Frontal cortex (tissue), 2 donors: ENCODE measurements around the gene MFAP2.

- RAMPAGE, long total RNA: no peak
Measured at GRCh38 chr1:16432777-16433551, 4.3 kb downstream of the SPATA21 start.

DNA sequence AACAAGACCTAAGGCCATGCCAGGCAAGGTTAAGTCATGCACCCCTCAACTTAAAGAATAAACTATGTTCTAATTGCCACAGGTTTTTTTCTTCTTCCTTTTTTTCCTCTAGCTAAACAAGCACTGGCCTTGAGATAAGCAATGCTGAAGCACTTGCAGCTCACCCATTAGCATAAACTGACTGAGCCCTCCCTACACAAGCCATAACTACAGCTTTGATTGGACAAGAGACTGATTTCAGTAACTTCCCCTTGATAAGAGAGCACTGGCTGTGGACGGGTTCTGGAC lies 99.9 kb downstream of the NECAP2 start:
- RAMPAGE, long total RNA: no peak

- RAMPAGE, long total RNA: no peak
Measured at GRCh38 chr1:16618698-16619499, 178.4 kb downstream of the NECAP2 start.

GRCh38 chr1:16866966-16867318 lies 54.8 kb upstream of the CROCC start:
- RAMPAGE, long total RNA: no peak

DNA sequence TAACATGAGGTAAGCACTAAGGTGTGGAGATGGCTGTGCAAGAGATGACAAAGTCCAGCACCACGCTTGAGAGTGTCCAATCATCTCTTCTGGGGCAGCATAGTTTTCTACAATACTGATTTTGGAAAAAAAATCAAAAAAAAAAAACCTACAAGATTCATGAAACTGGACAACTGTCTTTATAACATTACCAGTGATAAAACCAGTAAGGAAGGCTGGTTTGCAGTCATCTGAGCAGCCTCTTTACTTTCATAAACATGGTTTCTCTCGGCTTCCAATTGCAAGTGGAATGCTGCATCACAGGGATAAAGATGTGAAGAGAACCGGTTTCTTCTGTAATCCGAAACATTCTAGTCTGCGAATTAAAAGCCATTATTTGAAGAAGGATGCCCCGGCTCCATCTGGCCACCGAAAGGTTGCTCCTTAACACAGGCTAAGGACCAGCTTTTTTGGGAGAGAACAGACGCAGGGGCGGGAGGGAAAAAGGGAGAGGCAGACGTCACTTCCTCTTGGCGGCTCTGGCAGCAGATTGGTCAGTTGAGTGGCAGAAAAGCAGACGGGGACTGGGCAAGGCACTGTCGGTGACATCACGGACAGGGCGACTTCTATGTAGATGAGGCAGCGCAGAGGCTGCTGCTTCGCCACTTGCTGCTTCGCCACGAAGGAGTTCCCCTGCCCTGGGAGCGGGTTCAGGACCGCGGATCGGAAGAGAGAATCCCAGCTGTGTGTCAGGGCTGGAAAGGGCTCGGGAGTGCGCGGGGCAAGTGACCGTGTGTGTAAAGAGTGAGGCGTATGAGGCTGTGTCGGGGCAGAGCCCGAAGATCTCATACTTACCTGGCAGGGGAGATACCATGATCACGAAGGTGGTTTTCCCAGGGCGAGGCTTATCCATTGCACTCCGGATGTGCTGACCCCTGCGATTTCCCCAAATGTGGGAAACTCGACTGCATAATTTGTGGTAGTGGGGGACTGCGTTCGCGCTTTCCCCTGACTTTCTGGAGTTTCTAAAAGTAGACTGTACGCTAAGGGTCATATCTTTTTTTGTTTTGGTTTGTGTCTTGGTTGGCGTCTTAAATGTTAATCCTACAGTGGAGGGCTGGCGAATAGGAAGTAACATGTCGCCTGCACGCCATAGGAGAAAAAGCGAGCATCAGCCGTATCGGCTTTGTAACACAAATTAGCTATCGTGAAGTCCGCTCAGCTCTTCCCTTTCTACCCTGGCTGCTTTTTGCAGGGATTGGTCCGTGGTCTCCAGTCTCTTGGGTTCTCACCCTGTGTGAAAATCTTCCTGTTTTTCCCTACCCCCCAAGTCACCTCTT lies 26.1 kb upstream of the CROCC start:
- RAMPAGE, long total RNA: no peak

- RAMPAGE, long total RNA: no peak
Measured at GRCh38 chr1:16896473-16897106, 25.1 kb upstream of the CROCC start.

- RAMPAGE, long total RNA: start-site peak on the minus strand at chr1:16980614-16980686, 188 and 444 reads in 2 replicates
Measured at GRCh38 chr1:16979787-16980990, at the start of gene MFAP2. TSS of gene MFAP2 (minus strand) at chr1:16980620.

DNA sequence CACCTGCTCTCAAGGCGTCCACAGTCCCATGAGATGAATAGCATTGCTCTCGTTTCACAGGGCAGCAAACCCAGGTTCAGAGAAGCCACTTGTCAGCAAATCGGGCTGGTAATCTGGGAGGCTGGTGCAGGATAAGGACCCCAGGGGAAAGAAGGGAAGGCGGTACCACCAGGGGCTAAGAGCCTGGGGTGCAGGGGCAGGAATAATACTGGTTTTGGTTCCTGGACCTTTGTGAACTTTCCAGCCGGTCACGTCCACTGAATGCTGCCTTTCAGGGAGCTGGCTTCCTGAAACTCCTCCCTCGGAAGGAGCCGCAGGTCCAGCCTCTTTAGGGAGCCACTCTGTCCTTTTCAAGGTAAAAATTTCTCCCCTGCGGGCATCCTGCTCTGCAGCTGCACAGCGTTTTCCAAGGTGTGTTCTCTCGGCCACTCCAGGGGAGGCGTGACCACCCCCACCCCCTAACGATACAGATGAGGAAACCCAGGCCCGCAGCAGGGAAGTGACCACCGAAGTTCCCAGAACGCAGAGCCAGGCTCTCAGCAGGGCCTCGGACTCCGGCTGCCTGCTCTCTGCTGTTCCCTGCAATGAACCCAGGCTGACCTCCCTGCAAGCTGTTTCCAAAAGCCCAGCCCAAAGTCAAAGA lies 21.5 kb downstream of the PADI2 start:
- RAMPAGE, long total RNA: no peak

- RAMPAGE, long total RNA: no peak
Measured at GRCh38 chr1:17228968-17229893, 19.7 kb upstream of the PADI3 start.

- RAMPAGE, long total RNA: no peak
Measured at GRCh38 chr1:17251239-17251622, 2.3 kb downstream of the PADI3 start.

DNA sequence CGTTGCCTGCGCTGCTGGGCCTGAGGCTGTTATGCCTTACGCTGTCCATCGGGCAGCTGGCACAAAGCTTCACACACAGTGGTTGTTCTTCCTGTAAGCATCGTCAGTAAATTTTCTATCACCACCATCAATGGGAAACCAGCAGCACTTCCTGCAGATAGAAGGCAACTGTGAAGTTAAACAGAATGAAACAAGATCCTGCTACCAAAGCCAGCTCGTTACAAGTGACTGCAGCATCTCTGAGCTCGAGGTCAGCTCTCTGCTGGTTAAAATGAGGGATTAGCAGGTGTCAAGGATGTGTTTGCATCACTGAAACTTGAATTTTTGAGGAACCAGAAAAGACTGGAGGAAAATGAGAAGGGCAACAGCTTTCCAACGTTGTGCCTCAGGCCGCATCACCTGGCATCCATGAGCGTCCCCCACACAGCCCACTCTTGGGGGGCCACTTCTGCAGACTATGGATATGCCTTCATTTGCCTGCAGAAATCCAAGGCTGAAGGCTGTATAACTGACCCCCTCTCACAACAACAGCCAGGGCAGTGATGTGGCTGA lies 21.8 kb upstream of the PADI6 start:
- RAMPAGE, long total RNA: no peak

DNA sequence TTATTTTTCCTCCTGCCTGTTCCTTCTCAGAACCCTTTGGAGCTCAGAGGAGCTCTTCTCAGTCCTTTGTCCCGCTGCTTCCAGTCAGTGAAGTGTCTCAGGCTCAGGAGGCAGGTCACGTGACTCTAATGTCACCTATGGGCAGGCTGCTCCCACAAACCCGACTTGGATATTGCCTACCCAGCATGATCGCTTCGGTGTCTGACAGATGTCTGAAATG lies 5.2 kb downstream of the PADI6 start:
- RAMPAGE, long total RNA: no peak

DNA sequence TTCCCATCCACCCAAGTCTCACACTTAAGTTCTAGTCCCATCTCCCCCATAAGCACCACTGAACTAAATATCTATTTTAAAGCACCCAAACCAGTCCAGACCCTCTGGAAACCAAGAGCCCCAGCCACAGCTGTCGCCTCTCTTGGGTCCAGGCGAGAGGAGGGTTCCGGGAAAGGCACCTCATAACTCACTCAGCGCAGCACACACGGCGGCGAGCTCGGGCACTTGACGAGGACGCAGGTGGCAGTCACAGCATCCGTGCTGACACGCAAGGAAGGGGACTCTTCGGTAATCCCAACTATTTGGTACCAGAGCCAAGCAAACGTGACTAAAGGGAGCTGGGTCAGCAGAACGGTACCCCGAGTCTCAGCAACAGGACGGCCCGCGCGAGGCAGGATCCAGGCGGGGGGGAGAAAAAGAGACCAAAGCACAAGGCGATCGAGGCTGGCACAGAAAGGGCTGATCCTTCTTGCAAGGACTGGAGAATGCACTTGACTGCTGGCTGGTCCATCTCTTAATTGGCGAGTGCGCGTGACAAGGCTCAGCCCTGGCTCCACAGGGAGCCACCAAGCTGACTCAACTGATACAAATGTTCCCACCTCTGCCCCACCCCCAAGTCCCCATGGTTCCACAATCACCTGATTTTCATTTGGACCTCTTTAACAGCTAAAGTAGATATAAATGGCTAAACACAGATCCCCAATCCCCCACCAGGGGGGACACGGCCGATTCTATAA lies 31.6 kb downstream of the RCC2 start:
- RAMPAGE, long total RNA: no peak

- RAMPAGE, long total RNA: no peak
Measured at GRCh38 chr1:17428277-17429083, 11.0 kb downstream of the RCC2 start.

- RAMPAGE, long total RNA: no peak
Measured at GRCh38 chr1:17441276-17442145, 2.0 kb upstream of the RCC2 start.

GRCh38 chr1:17460227-17460929 lies 20.9 kb upstream of the RCC2 start:
- RAMPAGE, long total RNA: no peak

GRCh38 chr1:17537847-17539120 lies 1.2 kb upstream of the ARHGEF10L start:
- RAMPAGE, long total RNA: no peak

DNA sequence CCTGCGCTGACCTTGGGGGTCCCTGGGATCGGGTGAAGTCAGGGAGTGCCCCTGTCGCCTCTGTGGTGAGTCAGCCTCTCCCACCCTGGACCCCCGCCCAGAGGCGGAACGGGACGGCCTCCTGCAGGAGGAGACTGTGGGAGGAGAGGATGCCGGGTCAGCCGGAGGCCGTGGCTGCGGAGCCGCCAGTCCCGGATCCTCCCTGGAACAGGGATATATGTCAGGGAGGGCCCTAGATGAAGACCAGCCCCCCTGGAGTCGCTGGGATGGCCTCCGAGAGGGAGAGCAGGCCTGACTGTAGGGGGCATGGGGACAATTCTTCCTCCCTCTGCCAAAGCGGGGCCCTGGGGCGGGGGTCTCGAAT lies 794 bp downstream of the ARHGEF10L start:
- RAMPAGE, long total RNA: no peak

DNA sequence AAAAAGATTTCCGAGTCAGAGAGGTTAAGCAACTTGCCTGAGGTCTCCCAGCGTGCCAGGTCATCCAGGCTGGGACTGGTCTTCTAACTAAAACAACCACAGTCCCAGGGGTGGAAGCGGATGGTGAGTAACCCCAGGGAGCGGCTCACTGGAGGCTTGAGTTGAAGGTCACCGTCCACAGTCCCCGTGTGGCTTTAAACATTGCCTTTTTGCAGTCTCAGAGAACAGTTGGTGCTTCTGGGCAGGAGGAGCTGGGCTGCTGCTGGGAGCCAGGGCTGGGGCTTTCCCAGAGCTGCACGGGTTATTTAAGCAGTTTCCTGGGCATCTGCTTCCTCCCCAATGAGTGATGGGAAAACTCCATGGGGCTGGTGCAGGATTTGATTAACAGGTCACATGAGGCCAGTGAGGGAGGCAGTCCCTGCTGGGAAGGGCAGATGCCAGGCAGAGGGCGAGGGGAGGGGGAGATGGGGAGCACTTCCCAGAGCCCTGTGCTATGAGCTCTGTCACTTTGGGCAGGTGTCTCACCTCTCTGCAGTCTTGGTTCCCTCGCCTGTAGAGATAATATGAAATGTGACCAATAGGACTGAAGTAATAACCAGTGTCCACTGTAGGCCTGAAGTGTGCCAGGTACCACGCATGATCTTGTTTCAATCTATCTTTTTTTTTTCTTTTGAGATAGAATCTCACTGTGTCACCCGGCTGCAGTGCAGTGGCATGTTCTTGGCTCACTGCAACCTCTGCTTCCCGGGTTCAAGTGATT lies 12.4 kb downstream of the ARHGEF10L start:
- RAMPAGE, long total RNA: no peak

DNA sequence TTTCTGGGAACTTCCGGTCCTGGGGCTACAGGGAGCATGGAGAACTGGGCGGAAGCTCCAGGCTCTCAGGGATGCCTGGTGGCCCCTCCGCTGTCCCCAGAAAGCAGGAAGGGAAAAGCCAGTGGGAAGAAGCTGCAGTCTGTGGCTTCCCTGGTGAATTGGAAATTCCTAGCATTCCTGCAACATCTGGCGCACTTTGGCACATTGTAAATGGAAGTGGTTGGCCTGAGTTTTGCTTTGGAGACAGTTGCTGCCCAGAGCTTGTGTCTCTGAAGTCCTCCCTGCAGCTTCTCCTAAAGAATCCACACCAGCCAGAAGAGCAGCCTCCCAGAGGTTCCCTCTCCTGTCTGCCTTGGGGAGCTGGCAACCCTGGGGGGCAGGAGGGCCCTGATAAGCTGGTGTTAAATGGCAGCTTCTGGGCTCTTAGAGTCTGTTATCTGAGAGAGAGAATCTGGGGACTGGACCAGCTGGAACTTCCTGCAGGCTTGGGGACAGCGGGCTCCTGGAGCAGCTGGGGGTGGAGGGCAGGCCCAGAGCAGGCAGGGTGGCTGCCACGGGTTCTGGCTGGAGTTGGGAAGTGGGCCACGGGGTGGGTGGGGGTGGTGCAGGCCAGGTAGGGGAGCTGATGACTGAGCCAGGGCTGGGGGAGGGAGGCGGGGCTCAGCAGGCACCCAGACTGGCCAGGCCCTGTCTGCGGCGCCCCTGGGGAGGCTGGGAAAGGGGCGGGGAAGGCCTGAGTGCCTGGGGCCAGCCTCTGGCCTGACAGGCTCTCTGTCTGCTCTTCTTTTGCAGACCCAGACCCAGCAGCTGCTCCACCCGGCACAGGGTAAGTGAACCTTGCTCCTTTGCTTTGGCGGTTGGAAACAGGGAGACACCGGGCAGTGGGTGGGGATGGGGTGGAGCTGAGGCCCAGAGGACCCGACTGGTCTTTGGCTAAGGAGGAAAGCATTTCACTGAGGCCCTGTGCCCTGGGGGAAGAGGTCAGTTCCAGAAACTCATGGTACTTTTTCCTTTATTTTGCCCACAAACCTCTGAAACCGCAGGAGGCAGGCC lies 48.5 kb downstream of the ARHGEF10L start:
- RAMPAGE, long total RNA: no peak